H1 (cell line): ENCODE data around the genes CALML4 and GLCE.

DNA sequence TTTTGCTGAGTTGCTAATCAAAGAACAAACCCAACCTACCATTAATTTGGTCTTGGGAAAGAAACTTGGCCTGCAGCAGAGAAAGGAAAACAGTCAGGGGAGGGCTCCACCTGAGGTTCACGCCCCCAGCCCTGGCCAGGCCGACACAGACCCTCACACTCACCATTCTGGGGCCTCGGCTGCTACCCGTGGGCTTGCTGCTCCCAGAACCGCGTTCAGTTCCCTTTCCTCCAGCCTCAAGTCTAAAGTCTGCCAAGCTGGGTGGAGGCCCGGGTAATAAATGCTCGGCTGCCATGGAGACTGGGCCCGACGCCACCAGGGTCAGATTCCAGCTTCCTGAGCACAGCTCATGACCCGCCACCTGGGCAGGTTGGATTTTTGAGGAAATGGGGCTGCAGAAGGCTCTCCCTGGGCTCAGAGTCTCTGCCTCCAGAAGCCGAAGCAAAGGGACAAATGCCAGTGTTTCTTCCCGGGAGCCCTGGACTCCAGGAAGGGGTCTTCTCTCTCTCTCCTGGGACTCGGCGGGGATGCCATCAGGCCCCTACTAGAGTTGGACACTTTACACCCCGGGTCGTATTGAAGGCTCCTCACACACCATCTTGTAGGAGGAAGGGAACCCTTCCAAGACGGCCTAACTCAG is at the start of gene CALML4:
TSS of gene CALML4 (minus strand) at position 251 of the 640 bp plus-strand sequence.
- RRBS = 90% methylated on average over 4 of the region's 18 CpGs
CAGE:
- cytosol, long polyA plus RNA = no peak
- long polyA plus RNA = no peak
- nucleus, long polyA plus RNA = no peak

DNA sequence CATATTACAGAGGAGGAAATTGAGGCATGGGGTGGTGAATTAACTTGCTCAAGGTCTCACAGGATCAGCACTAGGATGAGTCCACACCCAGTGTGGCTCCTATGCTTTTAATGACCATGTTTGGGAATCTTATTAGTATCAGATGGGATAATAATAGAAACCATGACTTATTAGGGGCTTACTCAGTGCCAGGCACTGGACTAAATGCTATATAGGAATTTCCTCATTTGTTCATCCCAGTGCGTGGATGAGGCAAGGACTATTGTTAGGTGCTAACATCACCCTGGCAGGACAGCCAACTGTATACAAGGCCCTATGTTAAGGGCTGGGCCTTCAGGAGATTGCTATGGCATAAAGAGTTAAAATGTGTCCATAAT is 4.8 kb upstream of the FEM1B start:
- RRBS = no CpG with 5 or more reads among the region's 1 CpG
CAGE:
- cytosol, long polyA plus RNA = no peak
- long polyA plus RNA = no peak
- nucleus, long polyA plus RNA = no peak

DNA sequence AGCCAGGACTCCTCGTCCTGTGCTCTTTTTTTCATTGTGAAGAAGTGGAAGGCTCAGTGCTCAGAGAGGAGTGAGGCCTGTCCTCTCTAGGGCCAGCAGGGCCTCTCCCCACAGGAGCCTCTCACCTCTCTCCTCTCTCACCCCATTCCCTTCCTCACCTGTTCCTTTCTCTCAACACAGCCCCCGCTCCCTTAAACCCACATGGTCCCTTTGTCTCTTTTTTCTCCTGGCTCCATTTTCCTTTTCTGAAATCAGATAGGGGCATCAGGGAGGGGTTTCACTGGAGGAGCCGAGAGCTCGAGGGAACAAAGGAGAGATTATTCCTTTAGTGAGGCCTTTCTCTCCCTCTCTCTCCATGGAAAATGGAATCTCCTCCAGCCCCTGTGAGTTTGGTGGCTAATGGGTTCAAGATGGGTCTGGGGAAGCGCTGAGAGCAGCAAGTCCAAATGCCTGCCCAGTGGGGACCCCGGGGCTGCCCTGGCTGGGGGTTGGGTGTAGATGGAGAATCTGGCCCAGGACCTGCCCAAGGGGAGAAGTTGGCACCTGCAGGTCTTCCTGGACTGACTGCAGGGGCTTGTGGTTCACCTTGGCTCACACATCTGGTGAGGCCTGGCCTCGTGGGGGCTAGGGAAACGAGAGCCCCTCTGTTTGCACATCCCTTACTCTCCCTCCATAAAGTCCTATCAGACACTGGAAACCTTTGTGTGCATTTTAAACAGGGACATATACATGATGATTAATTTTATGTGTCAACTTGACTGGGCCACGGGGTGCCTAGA is 56.8 kb downstream of the ITGA11 start:
- RRBS = no CpG with 5 or more reads among the region's 9 CpGs
CAGE:
- cytosol, long polyA plus RNA = no peak
- long polyA plus RNA = no peak
- nucleus, long polyA plus RNA = no peak

DNA sequence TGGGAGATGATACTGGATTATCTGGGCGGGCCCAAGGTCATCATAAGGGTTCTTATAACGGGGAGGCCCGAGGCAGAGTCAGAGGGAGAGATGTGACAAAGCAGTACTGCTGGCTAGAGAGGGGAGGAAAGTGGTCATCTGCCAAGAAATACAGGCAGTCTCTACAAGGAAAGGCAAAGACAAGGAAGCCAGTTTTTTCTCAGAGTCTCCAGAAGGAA is 66.2 kb upstream of the CORO2B start:
- RRBS = no CpG with 5 or more reads among the region's 3 CpGs
CAGE:
- cytosol, long polyA plus RNA = no peak
- long polyA plus RNA = no peak
- nucleus, long polyA plus RNA = no peak

- RRBS = no CpG with 5 or more reads among the region's 17 CpGs
CAGE:
- cytosol, long polyA plus RNA = no peak
- long polyA plus RNA = no peak
- nucleus, long polyA plus RNA = no peak
Measured at GRCh38 chr15:68640672-68641780, 62.2 kb downstream of the CORO2B start.

GRCh38 chr15:68775943-68776310 is 44.8 kb downstream of the ANP32A start:
- RRBS = no CpG with 5 or more reads among the region's 1 CpG
CAGE:
- cytosol, long polyA plus RNA = no peak
- long polyA plus RNA = no peak
- nucleus, long polyA plus RNA = no peak

DNA sequence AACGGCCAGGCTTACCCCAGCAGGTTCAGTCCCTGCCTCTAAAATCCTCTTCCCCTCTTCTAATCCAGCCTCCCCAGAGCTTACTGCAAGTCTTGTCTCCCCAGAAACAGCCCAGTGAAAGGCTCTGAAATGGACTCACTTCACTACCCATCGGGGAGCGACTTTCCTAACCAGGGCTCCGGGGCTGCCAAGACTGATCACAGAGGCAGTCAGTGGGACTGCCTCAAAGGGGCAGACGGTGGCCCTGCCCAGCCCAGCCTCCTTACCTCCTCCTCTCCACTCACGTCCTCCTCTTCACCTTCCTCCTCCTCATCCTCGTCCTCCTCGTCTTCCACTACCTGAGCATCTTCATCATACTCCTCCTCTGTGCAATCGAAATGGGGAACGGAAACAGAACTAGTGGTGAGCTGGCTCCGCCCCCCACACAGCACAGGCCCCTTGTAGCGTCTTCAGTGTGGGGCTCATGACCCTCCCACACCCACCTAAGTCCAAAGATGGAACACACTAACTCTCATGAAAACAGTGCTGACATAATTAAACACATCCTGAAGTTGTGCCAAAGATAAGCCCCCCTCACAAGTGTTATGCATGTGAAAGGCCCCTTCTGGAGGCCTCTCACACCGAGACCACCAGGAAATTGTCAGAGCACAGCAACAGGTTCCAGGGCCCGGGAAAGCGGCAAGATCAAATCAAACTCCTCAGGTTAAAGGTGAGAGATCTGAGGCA is 37.8 kb downstream of the ANP32A start:
- RRBS = no CpG with 5 or more reads among the region's 15 CpGs
CAGE:
- cytosol, long polyA plus RNA = no peak
- long polyA plus RNA = start-site peak on the minus strand centred at position 312 of the sequence, 83 bp wide, 169 and 133 reads in 2 replicates
- nucleus, long polyA plus RNA = no peak

GRCh38 chr15:68819689-68820243 is 929 bp downstream of the ANP32A start:
- RRBS = 1% methylated on average over 1 of the region's 33 CpGs
CAGE:
- cytosol, long polyA plus RNA = no peak
- long polyA plus RNA = no peak
- nucleus, long polyA plus RNA = no peak

- RRBS = no CpG with 5 or more reads among the region's 5 CpGs
CAGE:
- cytosol, long polyA plus RNA = no peak
- long polyA plus RNA = no peak
- nucleus, long polyA plus RNA = no peak
Measured at GRCh38 chr15:69081867-69082548, 67.5 kb downstream of the NOX5 start.

DNA sequence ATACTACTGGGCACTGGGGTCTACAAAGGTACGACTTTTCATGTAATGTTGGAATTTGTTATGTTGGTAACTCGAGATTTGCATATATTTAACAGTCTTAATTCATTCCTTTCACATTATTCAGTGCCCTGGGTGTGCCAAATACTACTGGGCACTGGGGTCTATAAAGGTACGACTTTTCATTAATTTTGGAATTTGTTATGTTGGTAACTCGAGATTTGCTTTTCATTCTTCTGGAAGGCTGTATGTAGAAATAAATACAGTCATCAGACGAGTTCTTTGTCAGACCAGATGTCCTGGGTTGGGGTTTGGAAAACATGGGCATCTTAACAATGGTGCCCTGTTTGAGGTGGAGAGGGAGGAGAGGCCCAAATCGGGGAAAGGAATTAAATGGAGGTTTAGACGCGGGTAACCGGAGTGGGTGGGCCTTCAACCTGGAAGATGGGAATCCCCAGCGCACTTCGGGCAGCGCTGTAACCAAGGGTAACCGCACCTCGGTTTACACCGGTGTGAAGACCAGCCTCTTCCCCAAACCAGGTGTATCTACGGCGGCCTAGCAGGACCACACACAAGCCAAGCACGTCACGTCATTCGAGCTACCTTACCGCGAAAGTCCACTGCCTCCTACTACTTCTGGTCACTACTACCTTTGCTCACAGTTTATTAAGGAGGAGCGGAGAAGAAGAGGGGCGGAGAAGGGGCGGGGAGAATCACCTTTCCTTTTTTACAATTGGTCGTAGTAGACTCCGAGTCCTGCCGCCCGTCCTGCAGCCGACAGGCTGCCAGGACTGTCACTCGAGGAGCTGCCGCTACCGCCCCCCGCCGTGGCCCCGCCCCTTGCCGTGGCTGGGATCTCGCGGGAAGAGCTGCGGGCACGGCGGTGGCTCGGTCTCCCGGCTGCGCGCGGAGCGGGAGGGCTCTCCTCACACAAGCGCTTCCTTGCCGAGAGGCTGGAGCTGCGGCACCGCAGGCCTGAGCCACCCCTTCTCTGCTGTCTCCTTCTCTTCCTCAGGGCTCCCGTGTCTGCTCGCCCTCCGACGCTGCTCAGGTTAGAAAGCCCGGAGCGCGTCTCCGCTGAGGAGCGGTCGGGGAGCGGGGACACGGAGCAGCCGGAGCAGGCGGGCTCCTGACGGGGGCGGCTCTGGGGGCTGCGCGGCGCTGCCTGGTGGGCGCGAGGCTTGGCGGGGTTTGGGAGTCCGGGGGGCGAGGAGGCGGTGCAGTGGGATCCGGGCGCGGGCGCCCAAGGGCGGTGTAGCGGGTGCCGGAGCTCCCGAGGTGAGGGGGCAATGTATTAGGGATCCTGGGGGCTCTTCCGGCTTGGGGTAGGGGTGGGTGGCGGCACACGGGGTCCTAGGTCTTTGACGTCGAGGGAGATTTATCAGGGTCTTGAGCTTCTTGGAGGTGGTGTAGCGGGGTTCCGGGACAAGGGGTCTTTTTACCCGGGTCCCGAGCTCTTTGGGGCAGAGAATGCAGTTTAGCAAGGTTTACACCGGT is at the start of gene GLCE:
TSS of gene GLCE (plus strand) at position 926 of the 1,494 bp plus-strand sequence.
- RRBS = 1% methylated on average over 33 of the region's 95 CpGs
CAGE:
- cytosol, long polyA plus RNA = start-site peak on the plus strand centred at position 889 of the sequence, 88 bp wide, 396 reads
- long polyA plus RNA = no peak
- nucleus, long polyA plus RNA = no peak

DNA sequence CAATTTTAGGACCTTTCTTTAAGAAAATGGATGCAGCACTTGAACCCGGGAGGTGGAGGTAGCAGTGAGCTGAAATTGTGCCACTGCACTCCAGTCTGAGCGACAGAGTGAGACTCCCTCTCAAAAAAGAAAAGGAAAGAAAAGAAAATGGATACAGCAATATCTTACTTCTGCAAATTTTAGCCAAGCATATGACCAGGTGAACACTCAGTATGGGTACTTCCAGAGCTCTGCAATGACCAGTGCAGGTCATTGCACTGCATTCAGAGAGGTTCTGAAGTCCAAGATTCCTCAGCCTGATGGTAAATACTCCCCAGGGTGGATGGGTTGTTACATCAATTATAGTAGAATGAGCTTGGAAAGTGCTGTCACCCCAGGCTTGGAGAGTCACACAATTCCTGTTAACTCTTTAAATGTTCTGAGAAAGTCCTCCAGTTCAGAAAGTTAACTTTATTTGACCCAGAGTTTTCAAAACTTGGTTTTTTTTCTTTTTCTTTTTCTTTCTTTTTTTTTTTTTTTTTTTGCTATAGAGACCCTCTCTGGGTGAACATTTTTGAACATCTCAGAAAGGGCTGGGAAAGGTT is 103.7 kb downstream of the RPLP1 start:
- RRBS = no CpG with 5 or more reads among the region's 2 CpGs
CAGE:
- cytosol, long polyA plus RNA = no peak
- long polyA plus RNA = no peak
- nucleus, long polyA plus RNA = no peak

GRCh38 chr15:69578484-69579330 is 126.1 kb downstream of the RPLP1 start:
- RRBS = 86% methylated on average over 1 of the region's 19 CpGs
CAGE:
- cytosol, long polyA plus RNA = no peak
- long polyA plus RNA = no peak
- nucleus, long polyA plus RNA = no peak

DNA sequence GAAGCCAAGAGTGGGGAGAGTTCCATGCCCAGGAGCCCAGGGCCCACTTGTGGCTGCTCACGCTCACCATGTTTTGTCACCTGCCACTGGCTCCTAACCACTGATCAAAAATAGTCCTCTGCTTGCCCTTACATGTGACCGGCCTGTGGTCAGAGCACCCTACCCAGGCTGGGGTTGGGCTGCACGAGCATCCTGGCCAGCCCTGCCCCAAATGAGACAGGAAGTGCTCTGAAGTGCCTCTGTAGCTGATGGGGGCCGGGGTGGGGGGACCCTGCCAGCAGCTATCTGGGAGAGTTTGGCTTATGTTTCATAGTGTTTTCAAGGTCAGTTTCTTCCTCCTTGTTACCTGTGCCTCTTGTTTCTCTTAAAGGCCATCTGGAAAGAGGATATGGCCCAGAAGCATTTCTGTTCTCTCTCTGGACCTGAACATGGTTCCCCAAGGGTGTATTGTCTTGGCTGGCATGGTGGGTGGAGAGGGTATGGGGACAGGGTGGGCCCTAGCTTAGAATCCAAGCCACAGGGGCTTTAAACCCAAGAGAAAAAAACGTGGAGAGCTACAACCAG is 216.5 kb downstream of the RPLP1 start:
- RRBS = no CpG with 5 or more reads among the region's 5 CpGs
CAGE:
- cytosol, long polyA plus RNA = no peak
- long polyA plus RNA = no peak
- nucleus, long polyA plus RNA = no peak

- RRBS = no CpG with 5 or more reads among the region's 4 CpGs
CAGE:
- cytosol, long polyA plus RNA = no peak
- long polyA plus RNA = no peak
- nucleus, long polyA plus RNA = no peak
Measured at GRCh38 chr15:69718781-69719412, 266.3 kb downstream of the RPLP1 start.

DNA sequence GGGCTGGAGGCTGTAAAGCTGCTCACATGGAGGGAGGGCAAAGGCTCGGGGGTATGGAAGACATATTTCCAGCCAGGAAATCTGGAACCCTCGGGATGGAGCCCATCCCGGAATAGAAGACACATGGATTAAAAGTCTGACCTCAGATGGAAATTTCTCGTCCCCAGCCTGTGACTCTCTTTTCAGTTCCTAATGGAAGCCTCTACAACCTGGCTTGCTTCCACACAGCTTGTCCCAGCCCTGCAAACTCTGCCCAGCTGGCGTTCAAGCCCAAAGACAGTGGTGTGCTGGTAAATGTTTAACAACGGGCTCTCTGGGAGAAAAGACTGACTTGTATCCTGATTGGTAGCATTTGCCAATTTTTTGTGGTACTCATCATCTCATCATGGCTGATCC is 35.6 kb upstream of the TLE3 start:
- RRBS = no CpG with 5 or more reads among the region's 6 CpGs
CAGE:
- cytosol, long polyA plus RNA = no peak
- long polyA plus RNA = no peak
- nucleus, long polyA plus RNA = no peak

- RRBS = no CpG with 5 or more reads among the region's 21 CpGs
CAGE:
- cytosol, long polyA plus RNA = no peak
- long polyA plus RNA = no peak
- nucleus, long polyA plus RNA = no peak
Measured at GRCh38 chr15:70142190-70142979, 44.7 kb upstream of the TLE3 start.

GRCh38 chr15:70324259-70324818 is 226.6 kb upstream of the TLE3 start:
- RRBS = 100% methylated on average over 2 of the region's 12 CpGs
CAGE:
- cytosol, long polyA plus RNA = no peak
- long polyA plus RNA = no peak
- nucleus, long polyA plus RNA = no peak

GRCh38 chr15:70459725-70460296 is 303.5 kb downstream of the UACA start:
- RRBS = no CpG with 5 or more reads among the region's 15 CpGs
CAGE:
- cytosol, long polyA plus RNA = no peak
- long polyA plus RNA = no peak
- nucleus, long polyA plus RNA = no peak

- RRBS = no CpG with 5 or more reads among the region's 17 CpGs
CAGE:
- cytosol, long polyA plus RNA = no peak
- long polyA plus RNA = no peak
- nucleus, long polyA plus RNA = no peak
Measured at GRCh38 chr15:70526341-70527300, 236.7 kb downstream of the UACA start.

- RRBS = no CpG with 5 or more reads among the region's 4 CpGs
CAGE:
- cytosol, long polyA plus RNA = no peak
- long polyA plus RNA = no peak
- nucleus, long polyA plus RNA = no peak
Measured at GRCh38 chr15:70826490-70827161, 27.3 kb downstream of the LARP6 start.